Hematopoietic multipotent progenitor cell (in vitro differentiated cells): ENCODE measurements around a stretch of chr20.

DNA sequence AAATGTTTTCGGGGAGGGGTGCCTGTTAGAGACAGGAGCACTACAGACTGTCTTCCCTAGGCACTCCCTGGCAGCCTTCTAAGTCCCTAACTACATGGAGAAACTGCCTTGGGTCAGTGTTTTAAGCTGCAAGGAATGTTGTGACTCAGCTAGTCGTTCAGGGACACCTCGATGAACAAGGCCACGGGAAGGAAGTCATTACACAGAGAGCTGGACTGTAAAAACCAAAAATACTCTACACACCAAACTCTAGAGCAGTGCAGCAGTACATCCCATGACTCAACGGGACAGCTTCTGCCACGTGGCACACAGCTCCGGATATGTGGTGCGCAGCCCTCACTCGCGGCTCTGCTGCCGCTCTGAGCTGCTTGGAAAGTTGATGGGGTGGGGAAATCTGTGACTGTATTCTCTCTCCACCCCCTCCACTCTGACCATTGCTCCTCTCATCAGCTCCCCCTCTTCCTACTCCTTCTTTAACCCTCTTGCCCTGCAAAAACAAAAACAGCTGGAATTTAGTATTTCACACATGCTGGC, 11.1 kb upstream of the LPIN3 start:
- CAGE, long polyA plus RNA = no peak

DNA sequence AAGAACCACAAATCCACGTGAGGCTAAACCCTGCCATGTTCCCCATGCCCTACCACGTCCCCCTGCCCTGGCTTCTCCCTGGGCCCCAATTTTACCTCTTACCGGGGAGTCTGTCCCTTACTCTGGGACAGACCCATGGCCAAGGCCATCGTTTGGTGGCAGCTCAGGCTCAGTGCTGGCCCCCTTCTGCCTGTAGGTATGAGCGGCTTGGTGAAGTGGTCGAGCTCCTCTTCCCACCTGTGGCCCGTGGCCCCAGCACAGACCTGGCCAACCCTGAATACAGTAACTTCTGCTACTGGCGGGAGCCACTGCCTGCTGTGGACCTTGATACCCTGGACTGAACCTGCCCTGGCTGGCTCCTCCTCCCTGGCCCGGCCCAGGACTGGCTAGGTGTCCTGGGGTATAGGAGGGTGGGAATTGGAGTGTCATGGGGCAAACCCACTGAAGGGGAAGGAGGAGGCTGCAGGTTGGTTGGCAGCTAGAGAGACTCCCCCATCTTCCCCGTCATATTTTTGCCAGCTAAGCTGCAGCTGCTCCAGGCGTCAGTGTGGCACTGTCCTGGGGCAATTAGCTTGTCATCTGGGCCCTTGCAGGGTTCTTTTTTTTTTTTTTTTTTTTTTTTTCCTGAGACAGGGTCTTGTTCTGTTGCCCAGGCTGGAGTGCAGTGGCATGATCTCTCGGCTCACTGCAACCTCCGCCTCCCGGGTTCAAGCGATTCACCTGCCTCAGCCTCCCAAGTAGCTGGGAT, 7.9 kb downstream of the EMILIN3 start:
- CAGE, long polyA plus RNA = no peak

- CAGE, long polyA plus RNA = no peak
These were observed 56.7 kb upstream of the EMILIN3 start for GRCh38 chr20:41423313-41423797.

GRCh38 chr20:41532921-41533741, 85.0 kb downstream of the CHD6 start:
- CAGE, long polyA plus RNA = no peak

GRCh38 chr20:43457135-43457333, 662 bp upstream of the SRSF6 start:
- CAGE, long polyA plus RNA = no peak

DNA sequence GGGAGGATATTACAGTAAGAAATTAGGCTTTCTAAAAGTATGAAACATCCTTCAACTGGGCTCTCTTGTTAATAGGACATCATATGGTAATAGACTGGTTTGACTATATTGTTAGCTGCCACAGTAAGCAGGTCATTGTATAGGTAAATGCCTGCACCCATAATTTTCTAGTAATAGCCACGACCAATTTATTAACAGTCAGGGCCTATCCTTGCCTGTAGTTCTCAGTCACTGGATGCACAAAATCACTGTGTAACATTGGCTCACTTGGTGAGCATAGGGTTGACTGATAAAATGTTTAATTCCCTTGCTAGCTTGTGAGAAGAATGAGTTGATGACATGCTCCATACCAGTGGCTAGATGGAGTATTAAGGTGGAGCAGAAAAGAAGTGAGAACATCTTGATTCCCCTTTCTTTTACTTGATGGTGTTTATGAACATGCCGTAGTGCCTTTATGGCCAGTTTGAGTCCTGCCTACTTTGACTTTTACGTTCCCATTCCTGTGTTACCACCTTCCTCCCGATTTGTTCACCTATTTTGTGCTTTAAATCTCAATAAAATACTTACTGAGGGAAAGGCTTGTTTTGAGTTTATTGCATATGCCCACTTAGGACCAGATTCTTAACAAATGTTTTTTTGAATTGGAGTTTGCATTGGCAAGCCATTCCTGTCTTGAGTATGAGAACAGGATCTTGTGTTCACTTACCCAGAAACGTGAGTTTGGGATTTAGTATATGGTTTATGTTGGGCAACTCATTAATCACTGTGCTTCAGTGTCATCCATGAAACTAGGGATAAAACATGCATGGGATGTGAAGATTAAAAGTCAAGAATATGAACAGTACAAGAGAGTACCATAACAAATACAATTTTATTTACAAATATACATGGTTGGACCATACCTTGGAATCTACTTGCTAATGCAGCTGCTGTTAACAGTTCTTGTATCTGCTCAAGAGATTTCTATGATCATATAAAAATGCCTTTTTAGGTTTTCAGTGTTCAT, 5.6 kb downstream of the SRSF6 start:
- CAGE, long polyA plus RNA = no peak

DNA sequence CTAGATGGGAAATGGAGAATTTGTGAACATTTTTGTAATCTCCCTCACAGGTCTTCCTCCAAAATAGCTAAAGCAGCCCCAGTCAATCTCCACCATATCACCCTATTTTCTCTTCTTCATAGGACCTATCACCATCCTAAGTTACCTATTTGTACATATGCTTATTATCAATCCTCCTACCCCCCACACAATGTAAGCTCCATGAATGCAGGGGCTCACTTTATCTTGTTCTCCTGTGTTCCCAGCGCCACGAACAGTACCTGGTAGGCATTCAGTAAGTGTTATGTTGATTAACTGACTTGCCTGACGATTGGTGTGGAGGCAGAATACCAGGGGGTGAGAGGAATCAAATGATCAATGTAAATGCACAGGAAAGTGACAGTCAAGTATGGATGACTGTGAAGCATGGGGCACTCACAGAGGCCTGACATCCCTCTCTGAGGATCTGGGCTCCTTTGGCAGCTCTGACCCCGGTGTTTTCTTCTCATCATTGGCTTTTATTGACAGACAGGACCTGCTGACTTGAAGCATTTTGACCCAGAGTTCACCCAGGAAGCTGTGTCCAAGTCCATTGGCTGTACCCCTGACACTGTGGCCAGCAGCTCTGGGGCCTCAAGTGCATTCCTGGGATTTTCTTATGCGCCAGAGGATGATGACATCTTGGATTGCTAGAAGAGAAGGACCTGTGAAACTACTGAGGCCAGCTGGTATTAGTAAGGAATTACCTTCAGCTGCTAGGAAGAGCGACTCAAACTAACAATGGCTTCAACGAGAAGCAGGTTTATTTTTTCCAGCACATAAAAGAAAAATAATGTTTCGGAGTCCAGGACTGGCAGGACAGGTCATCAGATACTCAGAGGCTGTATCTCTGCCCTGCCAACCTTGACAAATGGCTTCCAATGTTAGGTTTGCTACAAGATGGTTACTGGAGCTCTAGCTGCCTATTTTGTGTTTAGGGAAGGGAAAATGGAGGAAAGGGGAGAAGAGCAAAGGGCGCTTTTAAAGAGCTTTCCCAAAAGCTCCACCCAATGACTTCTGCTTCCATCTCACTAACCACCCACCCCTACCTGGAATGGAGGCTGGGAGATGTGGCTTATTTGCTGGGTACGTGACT, 6.0 kb upstream of the IFT52 start:
- CAGE, long polyA plus RNA = no peak

DNA sequence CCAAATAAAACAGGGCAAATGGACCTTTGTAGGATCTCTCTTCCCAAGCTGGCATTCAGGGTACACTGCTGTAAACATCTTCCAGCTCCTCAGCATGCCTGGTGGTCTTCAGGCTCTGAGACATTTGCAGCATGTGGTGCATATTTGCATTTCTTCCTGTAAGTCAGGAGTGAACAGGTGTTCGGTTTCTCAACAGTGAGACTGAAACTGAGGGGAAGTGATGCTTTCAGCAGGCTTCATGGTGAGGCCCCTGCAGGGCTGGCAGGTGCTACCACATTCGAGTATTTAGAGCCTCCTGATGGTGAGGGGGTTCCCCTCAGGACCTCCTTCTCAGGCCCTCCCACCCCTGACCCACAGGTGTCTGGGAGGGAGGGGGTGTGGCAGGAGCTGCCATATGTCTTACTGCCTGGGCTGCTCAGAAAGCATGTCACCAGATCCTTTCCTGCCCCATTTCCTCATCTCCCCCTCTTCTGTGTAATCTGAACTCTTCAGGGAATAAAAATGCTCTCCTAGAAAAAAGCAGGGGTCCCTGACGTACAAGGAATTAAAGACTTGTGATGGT, 15.1 kb downstream of the MYBL2 start:
- CAGE, long polyA plus RNA = no peak

DNA sequence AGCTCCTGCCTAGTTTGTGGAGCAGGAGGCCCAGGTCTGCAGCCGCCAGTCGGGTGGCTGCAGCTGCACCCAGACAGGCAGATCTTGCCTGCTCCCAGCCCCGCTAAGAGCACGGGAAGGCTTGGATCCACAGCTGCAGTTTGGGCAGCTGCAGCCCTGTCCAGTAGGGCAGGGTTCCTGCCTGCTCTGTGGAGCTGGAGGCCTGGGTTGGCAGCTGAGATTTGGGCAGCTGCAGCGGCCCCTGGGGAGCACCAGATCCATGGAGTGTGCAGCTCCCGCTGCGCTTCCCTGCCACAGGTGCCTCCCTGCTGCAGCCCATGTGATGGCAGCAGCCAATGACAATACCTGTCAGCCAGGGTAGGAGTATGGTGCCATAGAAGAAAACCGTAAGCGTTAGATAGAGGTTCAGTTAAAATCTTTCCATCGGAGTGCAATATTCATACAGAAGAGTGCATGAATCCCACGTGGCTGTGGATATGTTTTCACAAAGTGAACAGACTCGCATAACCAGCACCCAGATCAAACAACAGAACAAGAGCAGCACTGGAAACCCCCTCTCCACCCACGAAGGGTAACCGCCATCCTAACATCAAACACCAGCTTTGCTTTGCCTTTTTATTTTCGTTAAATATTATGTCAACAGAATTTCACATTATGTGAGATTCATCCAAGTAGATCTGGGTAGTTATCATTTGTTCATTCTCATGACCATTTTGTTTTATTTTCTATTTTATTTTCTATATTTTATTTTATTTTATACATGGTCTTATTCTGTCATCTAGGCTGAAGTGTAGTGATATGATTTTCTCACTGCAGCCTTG, 4.8 kb downstream of the GTSF1L start:
- CAGE, long polyA plus RNA = no peak

GRCh38 chr20:43959036-43959785, 44.6 kb downstream of the TOX2 start:
- CAGE, long polyA plus RNA = no peak

DNA sequence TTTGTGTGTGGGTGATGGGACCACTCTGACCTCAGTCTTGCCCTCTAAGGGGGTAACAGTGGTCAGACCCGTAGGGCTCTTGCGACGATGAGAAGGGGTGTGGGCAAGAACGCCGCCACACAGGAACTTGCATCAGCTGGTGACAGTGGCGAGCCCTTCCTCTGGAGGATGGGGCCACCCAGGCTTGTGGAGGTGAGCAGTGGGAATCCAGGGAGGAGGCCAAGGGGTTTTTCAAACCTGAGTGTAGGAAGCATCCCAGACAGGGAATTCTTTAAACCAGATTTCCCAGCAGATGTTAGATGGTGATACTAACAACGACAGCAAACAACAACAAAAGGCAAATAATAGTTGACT, 117.3 kb downstream of the JPH2 start:
- CAGE, long polyA plus RNA = no peak

GRCh38 chr20:44111823-44112352, 75.1 kb downstream of the JPH2 start:
- CAGE, long polyA plus RNA = no peak

DNA sequence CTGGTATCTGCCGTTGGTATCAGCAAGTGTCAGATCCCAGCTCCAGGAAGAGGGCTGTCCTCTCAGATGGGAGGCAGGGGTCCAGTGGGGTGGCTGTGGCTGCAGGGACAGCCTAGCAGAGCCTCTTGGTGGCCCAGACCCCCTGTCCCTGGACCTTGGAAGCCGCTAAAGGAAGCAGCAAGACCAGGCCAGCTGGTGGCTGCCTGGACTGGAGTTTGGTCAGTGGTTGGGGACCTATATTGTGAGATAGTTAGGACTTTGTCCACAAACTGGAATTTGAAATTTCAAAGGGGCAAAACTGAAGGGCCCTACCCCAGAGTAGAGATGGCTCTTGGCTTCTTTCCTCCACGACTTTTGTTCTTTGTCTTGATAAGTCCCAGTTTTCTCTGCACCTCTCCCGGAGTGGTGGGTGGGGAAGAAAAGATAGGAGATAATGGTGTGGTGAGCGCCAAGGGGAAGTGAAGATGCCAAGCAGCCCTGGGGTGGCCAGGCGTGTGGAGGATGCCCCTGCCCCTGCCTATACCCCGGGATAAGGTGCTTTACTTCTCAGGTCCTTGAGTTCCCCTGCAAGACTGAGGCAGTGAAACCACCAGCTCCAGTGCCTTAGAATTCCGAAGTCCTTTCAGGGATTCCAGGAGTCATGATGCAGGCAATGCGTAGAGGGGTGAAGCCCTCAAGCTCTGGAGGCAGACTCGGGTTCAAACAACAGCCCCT, 40.1 kb downstream of the HNF4A start:
- CAGE, long polyA plus RNA = no peak

- CAGE, long polyA plus RNA = no peak
These were observed 46.0 kb downstream of the HNF4A start for GRCh38 chr20:44401451-44402031.

DNA sequence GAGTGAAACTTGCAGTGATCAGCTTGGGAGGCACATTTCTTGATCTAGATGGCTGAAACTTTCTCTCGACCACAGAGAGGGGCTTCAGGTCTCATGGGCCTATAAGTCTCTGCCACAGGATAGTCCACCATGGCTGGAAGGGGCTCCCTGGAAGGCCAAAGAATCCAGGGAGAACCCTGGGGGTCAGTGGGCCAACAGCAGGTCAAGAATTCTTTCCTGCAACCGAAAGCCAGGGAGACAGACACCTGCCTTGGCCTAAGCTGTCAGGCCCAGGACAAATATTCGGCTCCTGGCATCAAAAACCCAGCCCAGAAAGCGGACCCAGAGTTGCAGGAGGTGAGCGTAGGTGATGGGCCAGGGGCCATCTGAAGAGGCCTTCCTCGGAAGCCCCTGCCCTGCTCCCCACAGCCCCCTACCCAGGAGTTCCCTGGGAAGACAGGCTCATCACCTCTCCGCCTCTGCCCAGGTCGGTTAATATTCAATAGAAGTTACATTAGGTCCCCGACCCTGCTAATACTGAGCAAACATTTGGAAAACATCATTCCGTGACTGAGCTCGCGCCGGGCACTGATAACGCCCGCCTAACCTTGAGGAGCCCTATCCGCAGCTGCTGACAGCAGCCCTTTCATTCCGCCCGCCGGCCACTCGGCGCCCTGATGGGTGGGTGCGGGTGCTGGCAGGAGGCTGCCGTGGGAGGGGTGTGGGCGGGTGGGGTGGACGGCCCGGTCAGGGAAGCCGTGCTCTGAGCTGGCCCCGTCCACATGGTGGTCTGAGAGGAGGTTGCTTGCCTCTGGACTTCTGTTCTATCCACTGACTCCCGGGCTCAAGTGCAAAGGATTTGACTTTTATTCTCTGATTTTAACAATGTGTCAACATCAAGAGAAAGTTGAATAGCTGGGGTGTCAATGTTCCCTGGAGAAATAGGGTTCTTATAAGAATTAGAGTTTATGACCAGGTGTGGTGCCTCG, 55.6 kb downstream of the HNF4A start:
- CAGE, long polyA plus RNA = no peak

GRCh38 chr20:44436348-44437035, 39.2 kb upstream of the TTPAL start:
- CAGE, long polyA plus RNA = no peak

GRCh38 chr20:44478184-44478586, 2.5 kb downstream of the TTPAL start:
- CAGE, long polyA plus RNA = no peak

- CAGE, long polyA plus RNA = no peak
These were observed 16.8 kb downstream of the TTPAL start for GRCh38 chr20:44492422-44492908.

DNA sequence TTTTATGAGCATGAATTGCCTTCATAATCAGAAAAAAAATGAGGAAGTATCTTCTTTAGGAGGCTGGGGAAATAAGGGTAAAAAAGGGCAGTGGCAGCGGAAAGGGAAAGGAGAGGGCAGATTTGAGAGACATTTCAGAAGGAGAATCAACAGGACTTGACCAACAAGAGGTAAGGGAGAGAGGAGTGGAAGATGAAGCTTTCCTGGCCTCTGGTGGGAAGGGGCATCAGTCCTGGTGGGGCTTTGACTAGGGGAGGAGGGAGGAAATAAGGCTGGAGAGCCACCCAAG, 14.4 kb upstream of the SERINC3 start:
- CAGE, long polyA plus RNA = no peak

DNA sequence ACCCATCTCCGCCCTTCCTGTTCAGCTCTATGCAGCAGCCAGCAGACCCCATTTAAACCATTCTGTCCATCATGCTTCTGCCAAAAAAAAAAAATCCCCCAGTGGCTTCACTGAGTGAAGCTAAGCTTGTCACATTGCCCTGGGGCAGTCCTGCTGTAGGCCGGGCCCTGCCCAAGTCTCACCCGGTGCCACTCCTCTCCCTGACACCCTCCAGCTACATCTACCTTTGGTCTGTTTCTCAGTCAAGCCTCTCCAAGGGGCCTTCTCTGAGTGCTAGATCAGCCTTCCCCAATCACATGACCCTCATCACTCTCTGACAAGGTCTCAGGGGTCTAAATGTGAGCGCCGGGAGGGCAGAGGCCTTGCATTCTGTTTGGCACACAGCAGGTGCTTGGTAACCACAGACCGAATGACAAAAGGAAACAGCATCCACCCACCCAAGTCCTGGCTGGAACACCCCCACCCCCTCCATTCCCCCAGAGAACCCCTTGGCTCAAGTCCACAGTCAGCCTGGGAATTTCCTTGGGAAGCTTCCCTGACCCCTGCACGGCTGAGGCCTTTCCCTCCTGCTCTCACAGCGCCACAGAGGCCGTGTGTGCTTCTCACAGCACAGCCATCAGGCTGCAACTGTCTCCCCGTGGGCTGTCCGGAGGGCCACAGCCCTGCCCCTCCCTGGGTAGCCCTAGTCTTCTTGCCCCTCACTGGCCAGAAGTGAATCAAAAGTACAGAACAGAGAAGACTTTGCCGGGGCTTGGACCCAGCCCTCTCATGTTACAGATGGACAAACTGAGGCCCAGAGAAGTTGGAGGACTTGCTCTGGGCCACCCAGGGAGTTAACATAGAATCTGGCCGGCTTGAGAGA, 32.9 kb downstream of the PKIG start:
- CAGE, long polyA plus RNA = no peak